Vein endothelial cell (primary cell): ENCODE measurements around a stretch of chr15.

DNA sequence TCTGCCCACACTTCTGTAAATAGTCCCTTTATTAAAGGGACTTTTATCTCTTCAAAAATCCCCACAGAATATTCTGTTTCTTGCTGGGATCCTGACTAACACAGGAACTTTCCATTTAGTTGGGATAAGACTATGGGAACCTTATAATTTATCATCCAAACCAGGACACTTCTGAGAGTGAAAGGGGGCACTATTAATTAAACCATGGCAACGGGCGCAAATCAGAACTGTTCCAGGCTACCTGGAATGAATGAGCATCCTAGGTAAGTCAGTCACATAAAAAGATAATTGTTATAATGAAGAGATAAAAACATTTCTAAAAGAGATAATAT, 315.4 kb downstream of the GOLGA6L6 start:
- CAGE, long polyA plus RNA: no peak

GRCh38 chr15:20247679-20248054, 293.9 kb downstream of the GOLGA6L6 start:
- CAGE, long polyA plus RNA: no peak

DNA sequence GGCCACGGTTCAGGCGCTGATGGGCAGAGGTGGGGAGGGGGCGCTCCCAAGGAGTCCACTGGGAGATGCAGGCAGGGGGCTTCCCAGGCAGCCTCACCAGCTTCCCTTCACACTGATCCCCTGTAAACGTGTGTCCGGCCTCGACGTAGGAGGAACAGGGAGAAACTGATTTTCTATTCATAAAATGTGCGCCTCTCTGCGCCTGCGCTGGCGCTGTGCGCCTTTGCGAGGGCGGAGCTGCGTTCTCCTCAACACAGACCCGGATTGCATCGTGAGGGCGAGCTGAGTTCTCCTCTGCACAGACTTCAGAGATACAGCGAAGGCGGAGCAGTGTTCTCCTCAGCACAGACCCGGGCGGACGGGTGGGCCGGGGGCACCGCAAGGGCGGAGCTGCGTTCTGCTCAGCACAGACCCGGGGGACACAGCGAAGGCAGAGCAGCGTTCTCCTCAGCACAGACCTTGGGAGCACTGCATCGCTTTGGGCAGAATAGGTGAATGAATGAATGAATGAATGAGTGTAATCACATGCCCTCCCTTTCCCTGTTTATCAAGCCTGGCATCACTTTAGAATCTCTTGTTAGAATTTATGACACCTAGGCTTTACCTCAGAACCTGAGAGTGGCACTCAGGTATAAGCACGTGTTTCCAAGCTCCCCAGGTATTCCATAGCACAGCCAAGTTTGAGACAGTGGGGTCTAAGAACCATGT, 259.0 kb downstream of the GOLGA6L6 start:
- CAGE, long polyA plus RNA: no peak

DNA sequence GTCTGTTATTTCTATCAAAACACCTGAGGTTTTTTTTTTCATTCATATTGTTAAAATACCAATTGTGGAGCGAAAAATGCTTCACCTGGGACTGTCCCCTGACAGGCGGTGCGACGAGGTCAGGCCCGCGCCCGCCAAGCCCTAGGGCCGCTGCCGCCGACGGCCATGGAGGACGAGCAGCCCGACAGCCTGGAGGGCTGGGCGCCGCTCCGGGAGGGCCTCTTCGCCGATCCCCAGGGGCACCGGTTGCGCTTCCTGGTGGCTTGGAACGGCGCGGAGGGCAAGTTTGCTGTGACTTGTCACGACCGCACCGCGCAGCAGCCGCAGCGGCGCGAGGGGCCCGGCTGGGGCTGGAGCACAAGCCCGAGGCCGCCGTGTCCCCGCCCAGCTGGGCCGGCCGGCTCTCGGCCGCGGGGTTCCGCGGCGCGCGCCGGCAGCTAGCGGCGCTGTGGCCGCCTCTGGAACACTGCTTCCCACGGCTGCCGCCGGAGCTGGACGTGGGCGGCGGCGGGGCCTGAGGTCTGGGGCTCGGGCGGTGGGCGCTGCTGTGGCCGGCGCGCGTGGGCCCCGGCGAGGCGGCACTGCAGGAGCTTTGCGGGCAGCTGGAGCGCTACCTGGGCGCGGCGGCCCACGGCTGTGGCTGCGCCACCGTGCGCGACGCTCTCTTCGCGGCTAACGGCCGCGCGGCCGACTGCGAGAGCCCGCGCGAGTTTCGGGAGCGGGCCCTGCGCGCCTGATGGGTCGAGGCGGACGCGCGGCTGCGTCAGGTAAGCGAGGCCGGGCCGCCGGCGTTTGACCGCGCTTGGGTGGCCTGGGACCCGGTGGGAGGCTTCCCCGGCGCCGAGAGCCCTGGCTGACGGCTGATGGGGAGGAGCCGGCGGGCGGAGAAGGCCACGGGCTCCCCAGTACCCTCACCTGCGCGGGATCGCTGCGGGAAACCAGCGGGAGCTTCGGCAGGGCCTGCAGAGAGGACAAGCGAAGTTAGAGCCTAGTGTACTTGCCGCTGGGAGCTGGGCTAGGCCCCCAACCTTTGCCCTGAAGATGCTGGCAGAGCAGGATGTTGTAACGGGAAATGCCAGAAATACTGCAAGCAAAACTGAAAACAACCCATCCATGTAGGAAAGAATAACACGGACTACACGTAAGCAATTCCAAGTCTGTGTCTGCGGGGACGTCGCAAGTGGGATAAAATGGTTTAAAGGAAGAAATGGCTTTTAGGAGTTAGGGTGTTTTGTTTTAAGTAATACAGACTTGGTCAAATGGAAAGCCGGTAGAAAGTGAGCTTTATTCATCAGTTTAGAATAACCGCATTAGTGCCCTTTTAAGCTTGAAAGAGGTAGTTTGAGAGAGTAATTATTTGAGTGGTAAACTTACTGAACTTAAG, 121.8 kb upstream of the NIPA1 start:
- CAGE, long polyA plus RNA: no peak

GRCh38 chr15:22715132-22716009, 71.1 kb upstream of the NIPA1 start:
- CAGE, long polyA plus RNA: no peak

GRCh38 chr15:22839384-22839766, 909 bp downstream of the NIPA2 start:
- CAGE, long polyA plus RNA: no peak

GRCh38 chr15:22925632-22926298, 54.4 kb downstream of the CYFIP1 start:
- CAGE, long polyA plus RNA: no peak

DNA sequence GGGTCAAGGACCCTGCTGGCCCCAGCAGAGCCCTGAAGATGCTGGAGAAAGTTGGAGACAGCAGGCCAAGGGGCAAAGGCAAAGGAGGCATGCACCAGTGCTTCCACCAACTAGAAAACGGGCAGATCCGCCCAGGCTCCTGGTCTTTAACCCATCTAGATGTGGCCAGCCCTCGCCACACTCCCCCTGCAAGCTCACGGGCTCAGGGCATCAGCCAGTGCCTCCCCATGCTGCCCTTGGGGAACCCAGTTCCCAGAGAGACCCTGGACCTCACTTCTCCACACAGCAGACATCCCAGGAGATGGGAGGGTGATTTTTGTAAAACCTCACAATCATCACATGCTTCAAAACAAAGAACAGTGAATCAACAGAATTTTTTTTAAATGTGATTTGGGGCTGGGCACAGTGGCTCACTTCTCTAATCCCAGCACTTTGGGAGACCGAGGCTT, 24.6 kb downstream of the CYFIP1 start:
- CAGE, long polyA plus RNA: no peak

- CAGE, long polyA plus RNA: no peak
Observed at GRCh38 chr15:23310438-23311172, 23.4 kb downstream of the GOLGA6L26 start.

- CAGE, long polyA plus RNA: no peak
Observed at GRCh38 chr15:23371746-23372160, 17.2 kb downstream of the GOLGA8S start.

DNA sequence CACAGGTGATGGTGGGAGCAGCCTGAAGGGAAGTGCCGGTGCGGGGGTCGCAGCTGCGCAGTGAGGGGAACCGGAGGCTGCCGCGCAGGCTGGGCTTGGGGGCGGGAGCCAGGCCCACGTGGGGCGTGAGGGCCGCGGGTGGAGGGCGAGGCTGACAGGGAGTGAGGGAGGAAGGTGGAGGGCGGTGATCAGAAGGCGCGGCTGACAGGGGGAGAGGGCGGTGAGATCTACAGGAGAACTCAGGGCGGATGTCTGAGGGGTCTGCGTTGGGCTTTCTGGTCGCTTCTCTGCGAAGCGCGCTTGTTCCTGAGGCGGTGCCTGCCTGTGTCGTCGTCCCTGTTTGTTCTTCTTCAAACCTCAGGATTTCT, 414.6 kb upstream of the NPAP1 start:
- CAGE, long polyA plus RNA: no peak

DNA sequence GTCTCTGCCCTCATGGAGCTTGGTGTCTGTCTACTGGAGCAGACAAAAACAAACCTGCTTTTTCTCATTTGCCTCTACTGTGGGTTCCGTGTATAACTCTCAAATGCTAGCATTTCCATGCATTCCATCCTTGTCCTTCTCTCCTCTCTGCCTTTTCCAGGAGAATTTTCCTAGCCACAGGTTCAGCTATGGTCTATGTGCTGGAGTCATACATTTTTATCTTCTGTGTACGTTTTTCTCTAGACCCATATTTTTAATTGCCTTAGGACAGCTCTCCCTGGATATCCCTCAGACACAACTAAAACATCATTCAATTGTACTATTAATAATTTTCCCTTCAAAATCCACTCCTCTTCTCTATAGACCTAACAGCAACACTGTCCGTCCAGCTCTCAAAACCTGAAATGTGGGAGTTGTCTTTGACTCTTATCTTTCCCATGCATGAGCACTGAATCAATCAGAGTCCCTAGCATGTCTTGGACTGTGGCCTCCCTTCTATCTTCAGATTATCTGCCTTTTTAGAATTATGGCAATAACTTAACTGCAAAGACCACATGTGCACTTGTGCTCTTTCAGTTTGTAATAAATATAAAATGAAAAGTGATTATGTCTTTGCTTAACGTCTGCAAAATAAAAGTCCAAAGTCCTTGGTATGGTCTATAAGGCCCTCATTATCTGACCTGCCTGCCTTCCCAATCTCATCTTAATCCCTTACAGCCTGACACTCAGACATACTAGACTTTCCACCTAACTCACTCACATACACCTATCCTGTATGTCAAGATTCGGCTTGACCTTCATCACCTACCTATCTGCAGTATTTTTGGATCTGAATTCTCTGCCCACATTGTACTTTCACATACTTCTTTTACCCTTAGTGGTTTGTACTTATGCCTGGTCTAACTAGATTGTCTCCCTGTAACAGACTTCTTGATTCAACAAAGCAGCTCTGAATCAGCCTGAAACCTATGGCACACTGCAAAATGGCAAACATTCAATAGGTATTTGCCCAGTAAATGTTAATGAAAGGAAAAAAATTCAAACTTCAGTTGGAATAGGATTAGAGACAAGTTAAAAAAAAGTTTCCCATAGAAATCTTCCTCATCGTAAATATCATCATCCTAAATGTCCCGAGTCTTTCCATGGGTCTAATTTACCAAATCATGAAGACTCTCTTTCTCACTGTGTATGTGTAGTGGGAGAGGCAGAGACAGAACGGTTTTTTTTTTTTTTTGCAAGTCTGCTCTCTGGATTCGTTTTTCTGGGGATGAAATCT, 106.8 kb downstream of the UBE3A start:
- CAGE, long polyA plus RNA: no peak

DNA sequence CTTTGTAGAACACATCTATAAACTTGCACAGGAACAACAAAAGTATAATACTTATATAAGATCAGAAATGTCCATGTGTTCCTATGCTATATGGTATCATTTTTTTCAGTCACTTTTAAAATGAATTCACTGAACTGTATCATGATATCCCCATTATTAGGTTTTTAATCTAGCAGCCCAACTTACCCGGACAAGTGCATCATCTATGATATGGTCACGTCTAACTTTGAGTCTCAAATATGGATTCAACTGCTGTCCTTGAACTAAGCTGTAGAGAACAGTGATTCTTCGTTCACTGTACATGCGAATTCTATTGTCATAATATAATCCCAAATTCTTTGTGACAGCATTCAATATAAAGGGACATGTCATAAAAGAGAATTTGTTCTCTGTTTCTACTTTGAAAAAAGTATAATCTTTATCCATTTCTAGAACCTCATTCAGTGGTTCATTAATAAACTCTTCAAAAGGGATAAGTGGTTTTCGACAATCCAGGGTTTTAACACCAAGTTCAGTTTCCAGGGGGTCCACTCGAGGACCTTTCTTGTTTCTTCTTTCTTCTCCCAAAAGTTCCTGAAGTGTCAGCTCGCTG, 68.3 kb downstream of the UBE3A start:
- CAGE, long polyA plus RNA: no peak

DNA sequence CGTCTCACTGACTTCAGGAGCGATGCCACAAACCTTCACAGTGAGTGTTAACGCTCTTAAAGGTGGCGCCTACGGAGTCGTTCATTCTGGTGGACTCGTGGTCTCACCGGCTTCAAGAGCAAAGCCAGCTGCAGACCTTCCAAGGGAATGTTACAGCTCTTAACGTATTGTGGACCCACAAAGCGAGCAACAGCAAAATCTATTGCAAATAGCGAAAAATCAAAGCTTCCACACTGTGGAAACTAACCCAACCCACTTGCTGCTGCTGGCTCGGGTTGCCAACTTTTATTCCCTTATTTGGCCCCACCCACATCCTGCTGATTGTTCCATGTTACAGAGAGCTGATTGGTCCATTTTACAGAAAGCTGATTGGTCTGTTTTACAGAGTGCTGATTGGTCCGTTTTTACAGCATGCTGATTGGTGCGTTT, 64.4 kb upstream of the UBE3A start:
- CAGE, long polyA plus RNA: no peak

DNA sequence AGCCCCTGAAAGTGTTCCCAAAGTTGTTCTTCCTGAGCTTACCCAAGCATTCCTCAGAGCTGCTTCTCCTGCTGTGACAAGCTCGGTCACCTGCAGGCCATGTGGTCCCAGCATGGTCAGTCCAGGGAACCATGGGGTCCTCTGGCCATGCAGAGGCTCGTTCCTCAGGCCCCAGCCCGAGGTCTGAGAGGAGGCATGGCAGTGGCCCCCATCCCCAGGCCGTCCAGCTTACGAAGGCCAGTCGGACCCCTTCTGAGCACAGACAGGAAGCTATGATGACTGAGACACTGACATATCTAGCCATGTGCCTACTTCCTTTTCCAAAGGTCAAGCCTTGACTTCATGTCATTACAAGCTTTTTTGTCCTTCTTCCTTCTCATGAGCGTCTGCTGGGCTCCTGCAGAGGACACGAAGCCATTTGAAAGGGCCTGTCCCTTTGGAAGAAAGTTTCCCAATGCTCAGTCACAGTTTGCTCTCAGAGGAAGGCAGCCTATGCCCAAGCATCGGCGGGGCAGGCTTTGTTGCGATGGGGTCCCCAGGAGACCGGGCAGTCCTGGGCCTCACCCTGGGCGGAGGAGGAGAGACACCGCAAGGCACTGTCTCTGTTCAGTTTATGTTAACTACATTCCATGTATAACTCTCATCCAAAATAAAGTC, 79.3 kb downstream of the ATP10A start:
- CAGE, long polyA plus RNA: no peak

GRCh38 chr15:25846173-25846877, 16.8 kb downstream of the ATP10A start:
- CAGE, long polyA plus RNA: no peak

DNA sequence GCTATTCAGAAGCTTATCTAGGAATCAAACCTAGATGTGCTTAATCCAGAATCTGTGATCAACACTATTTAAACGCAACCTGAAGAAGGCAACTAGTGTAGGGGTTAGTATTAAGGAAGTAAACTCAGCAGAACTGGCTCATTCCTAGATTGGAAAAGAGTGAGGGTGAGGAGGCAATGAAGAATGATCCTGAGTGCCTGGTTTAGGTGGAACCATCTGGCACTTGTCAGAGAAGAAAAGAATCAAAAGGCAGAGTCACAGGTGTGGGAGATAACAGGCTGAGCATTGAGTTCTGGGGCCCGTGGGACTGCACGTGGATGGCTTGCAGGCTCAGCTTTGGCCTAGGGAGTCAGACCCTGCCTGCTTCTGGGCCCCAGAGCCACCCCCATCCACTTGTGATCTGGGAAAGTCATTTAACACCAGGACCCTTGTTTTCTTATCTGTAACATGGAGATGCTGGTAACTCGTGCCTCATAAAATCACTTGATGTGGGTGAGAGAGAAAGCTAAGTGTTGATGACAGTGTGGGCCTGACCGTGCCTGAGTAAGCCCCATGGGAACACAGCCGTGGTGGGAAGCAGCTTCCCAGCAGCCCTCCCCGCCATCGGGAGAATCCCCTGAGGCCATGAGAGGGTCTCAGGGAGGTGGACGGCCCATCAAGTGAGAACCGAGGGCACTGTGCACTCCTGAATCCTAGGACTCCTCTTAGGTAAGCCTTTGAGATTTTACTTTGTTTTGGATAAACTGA, 378.2 kb downstream of the GABRB3 start:
- CAGE, long polyA plus RNA: no peak

DNA sequence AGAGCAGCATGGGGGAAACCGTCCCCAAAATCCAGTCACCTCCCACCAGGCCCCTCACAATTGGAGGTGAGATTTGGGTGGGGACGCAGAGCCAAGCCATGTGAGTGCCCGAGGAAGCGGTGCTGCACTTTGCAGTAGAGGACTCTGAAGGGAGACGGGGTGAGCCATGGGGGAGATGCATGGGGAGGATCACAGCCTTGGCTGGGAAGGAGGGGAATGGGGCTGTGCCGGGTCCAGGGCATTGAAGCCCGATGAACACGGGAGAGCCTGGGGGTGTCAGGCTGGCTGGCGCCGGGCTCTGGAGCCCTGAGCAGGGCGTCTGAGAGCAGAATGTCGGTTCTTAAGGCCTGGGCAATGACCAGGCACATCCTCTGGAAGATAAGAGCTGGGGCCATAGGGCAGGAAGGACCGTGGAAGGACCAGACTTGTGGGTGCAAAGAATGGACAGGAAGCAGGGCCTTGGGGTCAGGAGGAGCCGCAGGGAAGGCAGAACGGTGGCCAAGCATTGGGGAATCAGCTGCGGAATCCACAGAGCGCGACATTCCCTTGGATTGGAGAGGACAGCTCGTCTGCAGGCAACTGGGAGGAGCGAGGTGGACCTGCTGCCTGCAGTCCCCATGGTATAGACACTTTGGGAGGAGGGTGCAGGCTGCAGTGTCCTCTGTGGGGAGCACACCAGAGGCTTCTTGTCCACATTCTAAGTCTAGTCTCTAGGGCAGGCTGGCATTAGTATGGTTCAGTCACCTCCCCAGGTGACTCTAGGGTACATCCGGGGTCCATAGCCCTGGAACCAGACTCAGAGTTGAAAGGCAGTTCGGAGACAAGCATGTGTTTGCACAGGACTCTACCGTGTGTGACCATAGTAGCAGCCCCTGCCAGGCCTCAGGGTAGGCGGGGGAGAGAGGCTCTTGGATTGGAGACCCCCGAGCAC, 118.0 kb downstream of the GABRG3 start:
- CAGE, long polyA plus RNA: no peak

- CAGE, long polyA plus RNA: no peak
Observed at GRCh38 chr15:27665712-27666168, 433.4 kb downstream of the OCA2 start.

DNA sequence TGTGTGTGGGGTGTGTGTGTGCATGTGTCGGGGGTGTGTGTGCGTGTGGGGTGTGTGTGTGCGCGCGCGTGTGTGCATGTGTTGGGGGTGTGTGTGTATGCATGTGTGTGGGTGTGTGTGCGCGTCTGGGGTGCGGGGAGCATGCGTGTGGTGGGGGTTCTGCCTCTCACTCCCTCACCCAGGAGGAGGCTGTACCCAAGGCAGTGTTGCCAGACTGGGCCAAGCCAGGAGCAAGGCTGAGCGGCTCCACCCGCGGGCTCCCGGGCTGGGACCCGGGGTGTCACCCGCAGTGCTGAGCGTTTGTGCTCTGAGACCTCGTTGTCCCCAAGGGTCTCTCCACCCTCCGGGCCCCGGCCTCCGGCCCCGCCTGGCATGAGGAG, 7.1 kb upstream of the OCA2 start:
- CAGE, long polyA plus RNA: no peak